M059J (cell line): ENCODE results near the gene DTX3.

DNA sequence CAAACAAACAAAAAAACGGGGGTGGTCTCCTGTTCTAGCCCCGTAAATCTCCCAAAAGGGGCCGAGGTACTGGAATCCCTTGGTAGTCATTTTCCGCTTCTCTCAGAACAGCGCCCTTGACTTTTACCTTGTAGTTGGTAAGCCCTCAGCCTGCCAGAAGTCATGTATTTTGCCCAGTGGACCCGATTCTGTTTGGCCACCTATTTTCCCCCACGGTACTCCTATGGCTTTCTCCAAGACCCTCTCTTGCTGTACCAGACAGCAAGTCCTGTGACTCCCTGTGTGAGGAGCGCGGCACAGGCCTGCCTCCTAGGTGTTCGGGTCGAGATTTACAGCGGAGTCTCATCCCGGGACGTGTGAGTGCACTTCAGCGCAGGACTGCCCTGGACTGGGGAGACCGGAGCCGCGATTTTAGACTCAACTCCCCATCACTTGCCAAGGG is 1.1 kb upstream of the MBD6 start:
- RAMPAGE, long total RNA: no peak

GRCh38 chr12:57527381-57528102 is 4.9 kb downstream of the MBD6 start:
- RAMPAGE, long total RNA: no peak

- RAMPAGE, long total RNA: no peak
Measured at GRCh38 chr12:57604310-57604964, at the start of gene DTX3. Gene DTX3, plus strand, starts transcription at chr12:57604824.

- RAMPAGE, long total RNA: no peak
Measured at GRCh38 chr12:57604965-57606193, 755 bp downstream of the DTX3 start.

DNA sequence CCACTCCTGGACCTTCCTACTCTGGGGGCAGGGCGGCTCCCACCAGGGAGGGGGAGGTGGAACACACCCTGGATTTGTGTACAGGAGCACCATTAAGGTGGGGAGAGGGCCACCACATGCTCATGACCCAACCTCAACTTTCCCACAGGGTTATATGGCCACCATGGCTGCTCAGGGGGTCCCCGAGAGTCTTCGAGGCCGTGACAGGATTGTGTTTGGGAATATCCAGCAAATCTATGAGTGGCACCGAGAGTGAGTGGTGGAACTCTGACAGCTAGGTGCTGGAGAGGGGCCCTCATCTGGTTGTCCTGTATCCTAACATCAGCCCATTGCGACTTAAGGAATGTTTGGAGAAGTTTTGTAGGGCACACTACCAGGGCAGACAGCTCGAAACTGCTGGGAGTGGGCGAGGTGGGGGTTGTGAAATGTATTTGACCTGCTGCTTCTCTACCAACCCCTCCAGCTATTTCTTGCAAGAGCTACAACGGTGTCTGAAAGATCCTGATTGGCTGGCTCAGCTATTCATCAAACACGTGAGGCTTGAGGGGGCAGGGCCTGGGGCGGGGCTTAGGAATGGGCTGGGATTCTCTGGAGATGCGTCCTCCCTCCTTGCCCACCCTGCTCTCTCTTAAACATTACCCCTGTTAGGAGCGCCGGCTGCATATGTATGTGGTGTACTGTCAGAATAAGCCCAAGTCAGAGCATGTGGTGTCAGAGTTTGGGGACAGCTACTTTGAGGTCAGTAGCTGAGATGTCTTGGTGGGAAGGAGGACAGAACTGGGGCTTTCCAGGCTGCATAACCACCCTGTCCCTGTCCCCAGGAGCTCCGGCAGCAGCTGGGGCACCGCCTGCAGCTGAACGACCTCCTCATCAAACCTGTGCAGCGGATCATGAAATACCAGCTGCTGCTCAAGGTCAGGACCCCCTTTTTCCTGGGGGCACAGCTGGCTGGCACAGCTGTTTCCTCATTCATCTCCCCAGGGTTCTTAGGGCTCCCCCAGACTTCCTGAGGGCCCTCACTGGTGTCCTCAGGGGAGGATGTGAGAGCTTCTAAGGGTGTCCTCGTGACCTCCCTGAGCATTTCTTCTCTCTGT is 3.0 kb downstream of the ARHGEF25 start:
- RAMPAGE, long total RNA: no peak

GRCh38 chr12:57615574-57616032 is 4.4 kb downstream of the ARHGEF25 start:
- RAMPAGE, long total RNA: no peak

GRCh38 chr12:57616739-57617314 is 5.6 kb downstream of the ARHGEF25 start:
- RAMPAGE, long total RNA: no peak

DNA sequence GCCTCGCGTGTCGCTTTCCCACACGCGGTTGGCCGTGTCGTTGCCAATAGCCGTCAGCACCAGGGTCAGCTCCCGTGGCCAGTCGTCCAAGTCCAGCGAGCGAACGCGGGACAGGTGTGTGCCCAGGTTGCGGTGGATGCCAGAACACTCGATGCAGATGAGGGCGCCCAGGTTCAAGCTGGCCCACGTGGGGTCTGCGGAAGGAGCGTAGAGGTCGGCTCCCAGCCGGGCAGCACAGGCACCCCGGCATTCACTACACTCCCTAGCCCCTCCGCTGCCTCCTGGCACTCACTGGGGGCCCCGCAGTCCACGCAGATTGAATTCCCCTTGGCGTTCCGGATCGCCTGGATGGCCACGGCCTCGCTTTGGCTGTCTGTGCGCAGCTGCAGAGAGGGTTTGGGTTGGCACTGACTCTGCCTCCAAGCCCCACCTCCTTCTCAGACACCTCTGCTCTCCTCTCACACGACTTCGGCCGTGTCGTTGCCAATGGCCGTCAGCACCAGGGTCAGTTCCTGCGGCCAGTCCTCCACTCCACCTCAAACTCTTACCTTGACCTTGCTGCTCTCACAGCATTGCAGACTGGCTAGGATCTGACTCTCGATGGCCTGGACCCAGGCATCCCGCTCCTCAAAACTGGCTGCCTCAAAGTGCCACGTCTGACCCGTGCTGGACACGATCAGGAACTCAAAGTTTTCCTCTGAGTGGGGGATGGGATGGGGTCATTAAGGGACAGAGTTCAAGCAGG is 11.0 kb downstream of the AGAP2 start:
- RAMPAGE, long total RNA: no peak

DNA sequence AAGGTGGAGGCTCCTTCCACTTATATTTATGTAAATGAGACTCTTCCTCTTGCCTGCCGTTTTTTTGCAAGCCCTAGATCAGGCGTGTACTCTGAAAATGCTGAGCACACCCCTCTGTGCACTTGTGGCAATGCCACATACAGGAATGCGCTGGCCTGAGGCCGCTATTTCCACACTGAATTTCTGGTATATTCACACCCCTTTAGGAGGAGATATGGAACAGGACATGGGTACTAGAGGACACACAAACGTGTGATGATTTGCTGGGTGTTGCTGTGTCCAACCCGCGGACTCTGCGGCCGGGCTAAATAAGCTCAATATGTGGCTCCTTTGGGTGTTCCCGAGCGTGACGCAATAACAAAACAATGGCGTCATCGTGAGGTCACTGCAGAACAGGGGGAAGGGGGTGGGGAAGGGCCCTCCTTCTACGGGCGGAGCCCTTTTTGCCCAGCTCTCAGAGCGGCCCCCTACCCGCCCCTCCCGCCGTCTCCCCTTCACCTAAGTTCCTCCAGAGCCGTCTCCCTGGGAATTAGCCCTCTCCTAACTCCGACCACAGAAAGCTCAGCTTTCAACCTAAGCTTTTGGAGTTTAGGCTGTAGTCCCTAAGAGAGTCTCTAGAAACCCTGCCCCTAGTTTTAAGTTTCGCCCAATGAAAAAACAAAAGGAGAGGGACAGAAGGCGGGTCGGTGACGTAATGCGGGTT is 438 bp upstream of the TSPAN31 start:
- RAMPAGE, long total RNA: no peak

- RAMPAGE, long total RNA: no peak
Measured at GRCh38 chr12:57755368-57756229, 696 bp downstream of the MARCHF9 start.

DNA sequence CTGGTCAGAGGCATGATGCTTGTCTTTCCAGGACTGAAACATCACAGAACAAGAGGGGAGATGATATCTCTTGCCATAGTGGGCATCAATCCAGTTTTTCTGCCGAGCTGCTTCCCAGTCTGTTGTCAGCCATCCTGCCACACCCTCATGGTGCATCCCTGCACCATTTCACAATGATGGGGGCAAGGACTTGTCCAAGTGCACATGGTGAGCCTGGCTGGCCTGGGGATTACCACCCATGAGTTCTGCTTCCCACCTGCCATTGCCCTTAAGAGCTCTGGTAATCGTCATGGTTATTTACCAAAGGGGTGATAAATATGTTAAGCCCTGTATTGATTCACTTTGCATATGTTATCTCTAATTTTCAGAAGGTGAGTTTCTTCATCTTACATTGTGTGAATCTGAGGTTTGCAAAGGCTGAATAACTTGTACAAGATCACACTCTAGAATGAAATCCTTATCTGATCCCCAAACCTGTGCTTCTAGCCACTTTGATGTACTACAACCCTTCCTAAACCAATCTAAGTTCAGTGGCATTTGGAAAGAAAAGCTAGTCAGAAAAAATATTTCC is 2.4 kb downstream of the AVIL start:
- RAMPAGE, long total RNA: no peak

DNA sequence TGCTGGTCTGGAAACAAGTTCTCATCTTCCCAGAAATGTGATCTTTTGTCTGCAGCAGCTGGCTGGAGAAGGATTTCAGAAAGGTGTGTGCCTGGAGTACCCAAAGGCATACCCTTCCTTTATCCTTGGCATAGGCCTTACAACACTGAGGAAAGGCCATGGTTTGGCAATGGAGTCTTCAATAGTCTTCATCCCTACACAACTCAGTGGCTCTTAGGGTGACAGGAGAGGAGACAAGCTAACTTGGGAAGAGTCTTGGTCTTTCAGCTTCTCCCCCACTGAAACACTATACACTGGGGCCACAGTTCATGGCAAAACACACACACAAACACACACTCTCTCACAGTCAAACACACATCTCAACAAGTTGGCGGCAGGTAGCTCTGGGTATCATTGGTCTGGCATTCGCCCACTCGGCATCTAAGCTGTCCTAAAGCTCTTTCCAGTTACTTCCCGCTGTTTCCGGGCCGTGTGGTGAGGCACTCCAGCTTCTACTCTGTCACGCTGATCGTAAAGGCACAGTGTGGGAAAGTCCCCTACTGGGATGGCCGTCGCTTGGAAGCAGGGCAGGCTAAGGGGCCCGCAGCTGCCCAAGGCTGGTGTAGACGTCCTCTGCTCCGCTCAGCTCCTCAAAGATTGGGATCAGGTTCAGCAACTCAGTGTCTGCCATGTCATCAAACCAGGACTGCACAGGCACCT is 4.6 kb upstream of the AVIL start:
- RAMPAGE, long total RNA: no peak

DNA sequence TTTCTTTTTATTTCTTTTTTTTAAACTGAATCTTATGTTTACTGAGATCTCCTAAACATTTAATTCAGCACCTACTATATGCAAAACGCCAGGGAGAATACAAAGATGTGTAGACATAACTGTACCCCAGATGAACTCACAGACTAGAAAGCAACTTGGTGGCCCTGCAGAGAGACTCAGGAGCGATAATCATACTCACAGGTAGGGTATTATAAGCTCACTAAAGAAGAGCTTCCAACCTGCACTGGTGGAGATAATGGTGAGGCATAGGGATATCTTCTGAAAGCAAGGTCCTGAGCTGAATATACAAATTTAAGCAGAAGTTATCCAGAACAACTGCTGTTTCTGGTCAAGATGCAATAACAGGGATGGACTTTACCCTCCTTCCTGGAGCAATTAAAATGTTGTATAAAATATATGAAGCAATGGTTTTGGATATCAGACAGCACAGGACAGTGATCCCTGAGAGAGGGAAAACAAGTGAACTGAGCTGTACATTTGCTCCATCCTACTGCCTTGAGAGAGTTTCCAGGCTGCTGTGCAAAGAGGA is 35.9 kb upstream of the CTDSP2 start:
- RAMPAGE, long total RNA: no peak

DNA sequence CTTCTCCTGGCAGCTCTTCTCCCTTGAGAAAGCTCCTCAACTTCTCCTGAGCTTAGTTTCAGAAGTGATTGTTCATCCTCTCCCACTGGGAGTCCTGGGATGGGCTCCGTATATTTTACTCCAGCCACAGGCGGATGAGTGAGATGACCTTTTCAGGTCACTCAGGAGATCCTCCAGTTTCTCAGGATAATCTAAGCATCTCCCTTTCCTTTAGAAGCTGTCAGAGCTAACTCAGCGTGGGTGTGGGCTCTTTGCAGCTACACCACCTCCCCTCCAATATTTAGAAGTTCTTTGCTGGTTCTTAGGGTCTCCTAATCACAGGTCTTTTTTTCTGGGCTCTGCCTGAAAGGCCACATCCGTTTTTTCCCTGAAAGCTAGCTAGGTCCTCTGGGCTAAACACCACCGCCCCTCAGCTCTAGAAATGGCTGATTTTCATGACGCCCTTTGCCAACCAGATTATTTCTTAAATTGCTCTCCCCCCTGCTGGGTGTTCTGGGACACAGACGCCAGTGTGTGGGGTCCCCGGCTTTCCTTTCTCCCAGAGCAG is 45.4 kb upstream of the ATP23 start:
- RAMPAGE, long total RNA: no peak

DNA sequence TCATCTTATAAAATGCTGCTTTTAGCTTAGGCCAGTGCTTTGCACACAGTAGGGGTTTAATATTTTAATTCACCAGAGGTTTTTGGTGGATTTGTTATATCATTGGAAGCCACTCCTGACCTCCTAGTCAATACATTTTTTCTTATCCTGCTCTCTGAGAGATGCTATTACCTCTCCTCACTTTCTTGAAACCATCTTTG is 323.4 kb downstream of the LRIG3 start:
- RAMPAGE, long total RNA: no peak

GRCh38 chr12:58765743-58766471 is 154.4 kb downstream of the LRIG3 start:
- RAMPAGE, long total RNA: no peak

- RAMPAGE, long total RNA: no peak
Measured at GRCh38 chr12:58894057-58894366, 26.3 kb downstream of the LRIG3 start.

- RAMPAGE, long total RNA: no peak
Measured at GRCh38 chr12:58939618-58940080, 19.3 kb upstream of the LRIG3 start.

- RAMPAGE, long total RNA: no peak
Measured at GRCh38 chr12:59030347-59030847, 110.1 kb upstream of the LRIG3 start.

DNA sequence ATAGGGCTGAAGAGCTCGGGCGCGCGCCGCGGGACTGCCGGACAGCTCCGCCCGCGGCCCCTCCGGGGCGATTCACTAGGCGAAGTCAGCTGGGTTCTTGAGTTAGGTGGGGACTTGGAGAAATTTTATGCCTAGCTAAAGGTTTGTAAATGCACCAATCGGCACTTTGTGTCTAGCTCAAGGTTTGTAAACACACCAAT is 674.2 kb downstream of the SLC16A7 start:
- RAMPAGE, long total RNA: no peak